ENCODE data around the gene PROZ.

DNA sequence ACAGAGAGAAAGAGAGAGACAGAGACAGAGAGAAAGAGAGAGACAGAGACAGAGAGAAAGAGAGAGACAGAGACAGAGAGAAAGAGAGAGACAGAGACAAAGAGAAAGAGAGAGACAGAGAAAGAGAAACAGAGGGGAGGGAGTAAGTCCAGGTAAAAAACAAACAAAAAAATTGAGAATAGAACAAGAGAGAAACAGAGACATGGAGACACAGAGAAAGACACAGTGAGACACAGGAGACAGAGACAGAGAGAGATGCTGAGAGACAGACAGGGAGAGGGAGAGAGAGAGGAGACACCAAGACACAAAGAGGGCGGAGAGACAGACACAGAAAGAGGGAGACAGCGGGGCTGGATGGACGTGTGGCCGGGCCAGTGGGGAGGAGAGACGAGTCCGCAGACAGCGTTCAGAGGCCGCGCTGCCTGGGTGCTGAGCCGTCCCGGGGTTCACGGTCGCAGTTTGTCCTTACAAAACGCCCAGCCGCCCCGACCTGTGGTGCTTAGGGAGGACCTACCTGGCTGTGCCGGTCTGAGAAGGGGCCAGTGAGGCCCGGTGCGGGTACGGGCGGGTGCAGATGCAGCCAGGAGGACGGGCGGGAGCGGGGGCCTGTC, 5.7 kb upstream of the PROZ start:
- PRO-cap: unidirectional peak, plus-strand start at position 330 of the sequence; unidirectional peak, plus-strand start at position 409 of the sequence

DNA sequence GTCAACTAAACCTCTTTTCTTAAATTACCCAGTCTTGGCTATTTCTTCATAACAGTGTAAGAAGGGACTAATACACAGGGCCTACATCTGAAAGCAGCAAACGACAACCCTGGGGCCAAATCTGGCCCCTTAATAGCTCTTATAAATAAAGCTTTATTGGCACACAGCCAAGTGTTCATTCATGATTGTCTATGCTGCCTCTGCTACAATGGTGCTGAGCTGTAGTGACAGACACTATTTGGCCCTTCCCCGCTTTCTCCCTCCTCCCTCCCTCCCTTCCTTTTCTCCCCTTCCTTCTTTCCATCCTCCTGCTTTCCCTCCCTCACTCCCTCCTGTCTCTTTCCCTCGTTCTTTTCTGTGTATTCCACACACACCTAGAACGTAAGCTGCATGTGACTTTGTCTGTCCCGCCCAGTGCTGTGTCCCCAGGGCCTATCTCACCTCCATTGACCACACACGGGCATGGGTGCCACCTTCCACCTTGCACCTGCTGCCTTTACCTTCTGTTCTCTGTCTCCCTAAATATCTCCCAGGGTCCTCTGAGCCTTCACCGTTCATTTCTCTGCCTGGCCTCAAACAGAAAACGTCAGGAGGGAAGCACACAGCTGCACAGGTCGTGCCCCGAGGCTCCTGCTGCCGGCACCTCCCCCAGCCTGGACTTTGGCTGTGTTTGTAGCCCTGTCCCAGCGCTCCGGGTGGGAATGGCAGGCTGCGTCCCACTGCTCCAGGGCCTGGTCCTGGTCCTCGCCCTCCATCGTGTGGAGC, at the start of gene PROZ:
Gene PROZ (plus strand): TSS at position 689 of the 765 bp plus-strand sequence.
- PRO-cap: no peak

DNA sequence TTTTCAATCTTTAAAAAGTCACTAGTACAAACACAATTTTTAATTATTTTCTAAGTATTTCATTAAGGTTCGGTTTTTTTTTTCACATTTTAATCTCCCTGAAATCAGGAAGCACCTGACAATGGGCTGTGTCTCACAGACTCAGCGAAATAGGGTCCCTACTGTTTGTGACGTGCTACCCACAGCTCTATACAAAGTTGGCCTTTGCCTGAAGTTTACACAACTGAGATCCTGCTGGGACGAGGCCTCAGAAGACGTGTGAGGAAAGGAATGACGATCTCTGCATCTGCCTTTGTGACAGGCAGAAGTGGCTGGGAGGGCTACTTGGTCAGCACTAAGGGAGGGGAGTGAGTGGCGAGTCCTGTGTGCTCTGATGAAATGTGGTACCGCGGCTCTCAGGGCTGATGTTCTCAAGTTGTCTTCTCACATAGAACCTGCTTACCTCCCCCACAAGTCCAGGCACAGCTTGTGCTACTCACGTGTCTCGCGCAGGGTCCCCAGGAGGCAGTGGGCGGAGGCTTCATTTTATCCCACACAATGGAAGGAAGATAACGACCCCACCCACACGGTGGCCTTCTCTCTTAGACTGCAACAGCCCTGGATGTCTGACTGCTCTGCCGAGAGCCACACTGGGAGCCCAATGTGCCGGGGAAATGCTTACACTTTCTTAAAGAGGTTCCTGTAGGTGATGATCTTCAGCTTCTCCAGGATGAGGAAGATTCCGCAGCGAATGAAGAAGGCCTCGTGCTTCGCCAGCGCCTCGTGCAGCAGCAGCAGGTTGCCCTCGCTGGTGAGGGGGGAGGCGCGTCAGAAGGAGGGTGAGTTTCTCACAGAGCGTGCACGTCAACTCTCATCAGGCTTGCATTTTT, 21.0 kb downstream of the PROZ start:
- PRO-cap: no peak

- PRO-cap: no peak
These were observed 1.1 kb upstream of the GRTP1 start for GRCh38 chr13:113364896-113365487.

- PRO-cap: unidirectional peak, minus-strand start at chr13:113394081
These were observed 30.1 kb upstream of the GRTP1 start for GRCh38 chr13:113393811-113394566.

DNA sequence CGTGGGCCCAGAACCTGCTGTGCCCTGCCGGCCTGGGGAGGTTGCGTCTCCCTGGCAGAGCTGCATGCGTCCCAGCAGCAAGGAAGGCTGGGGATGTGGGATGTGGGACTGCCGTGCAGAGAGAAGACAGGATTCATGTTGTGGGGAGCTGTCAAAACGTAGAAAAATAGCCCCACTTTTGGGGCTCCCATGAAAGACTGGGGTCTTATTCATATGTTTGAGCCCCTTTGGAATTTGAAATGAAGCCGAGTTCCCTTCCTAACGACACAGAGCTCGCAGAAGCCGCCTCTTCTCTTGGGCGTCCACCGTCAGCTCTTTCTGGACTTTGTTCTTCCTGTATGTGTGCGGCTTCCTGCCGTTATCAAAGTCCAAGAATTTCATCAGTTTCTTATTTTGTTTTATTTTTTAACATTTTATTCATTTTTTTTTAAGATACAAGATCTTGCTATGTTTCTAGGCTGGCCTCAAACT, 32.4 kb upstream of the GRTP1 start:
- PRO-cap: no peak

DNA sequence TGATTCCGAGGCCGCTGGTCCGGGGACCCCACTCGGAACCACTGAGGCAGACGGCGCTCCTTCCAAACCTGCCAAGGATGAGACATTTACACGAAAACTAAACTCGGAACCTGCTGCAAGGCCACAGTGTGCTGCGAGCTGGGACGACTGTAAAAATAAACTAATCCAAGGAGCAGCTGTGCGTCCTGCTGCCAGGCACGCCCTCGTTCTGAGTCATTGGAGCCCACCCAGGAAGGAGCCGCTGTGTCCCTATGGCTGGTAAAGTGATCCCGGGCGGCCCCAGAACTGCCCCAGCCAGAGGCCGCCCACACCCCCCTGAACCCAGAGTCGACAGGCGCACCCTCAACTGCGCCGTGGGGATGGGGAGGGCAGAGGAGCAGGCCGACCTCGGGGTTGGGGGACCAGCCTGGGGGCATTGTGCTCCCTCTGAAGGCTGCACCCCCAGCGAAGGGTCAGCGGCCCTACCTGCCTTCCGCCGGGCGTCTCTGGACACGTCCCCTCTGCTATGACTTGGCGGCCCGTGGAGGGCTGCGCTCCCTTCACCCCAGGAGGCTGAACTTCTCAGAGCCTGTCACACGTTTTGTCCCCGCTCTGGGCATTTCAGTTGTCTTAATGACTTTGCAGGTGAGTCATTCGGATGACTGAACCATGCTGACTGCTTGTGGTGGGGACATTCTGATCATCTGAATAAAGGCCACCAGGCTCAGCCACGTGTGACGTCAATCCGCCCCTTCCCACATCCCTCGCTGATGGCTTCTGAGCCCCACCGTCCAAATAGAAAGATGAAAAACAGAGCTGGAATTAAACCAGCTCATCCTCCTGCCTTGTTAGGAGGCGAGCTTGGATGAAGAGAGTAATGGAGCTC, 42.7 kb downstream of the ADPRHL1 start:
- PRO-cap: no peak

- PRO-cap: no peak
These were observed 4.9 kb downstream of the TMCO3 start for GRCh38 chr13:113495379-113496386.

DNA sequence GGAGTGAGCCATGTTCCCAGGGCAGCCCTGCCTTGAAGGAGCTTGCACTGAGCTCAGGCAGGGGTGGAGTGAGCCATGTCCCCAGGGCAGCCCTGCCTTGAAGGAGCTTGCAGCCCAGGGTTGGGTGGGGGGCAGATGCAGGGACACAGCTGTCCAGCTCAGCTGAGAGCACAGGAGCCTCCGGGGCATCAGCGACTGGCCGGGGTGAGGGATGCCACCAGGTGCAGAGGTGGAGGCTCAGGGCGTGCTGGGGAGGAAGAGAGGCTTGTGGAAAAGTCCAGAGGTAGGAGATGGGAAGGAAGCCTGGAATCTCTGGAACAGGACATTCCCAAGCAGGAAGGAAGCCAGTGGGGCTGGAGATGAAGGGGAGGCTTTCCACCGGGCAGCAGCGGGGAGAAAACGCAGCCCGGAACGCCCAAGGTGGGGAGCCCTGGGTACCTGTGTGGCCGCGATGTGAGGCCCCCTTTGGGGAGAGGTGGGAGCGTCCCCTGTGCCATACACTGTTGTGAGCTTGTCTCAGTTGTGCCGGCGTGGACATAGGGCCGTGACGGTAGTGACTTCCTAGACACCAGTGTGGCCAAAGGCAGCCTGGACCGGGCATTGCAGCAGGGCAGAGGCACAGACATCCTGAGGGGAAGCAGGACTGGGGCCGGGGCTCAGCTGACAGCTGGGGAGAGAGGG, 38.8 kb upstream of the TFDP1 start:
- PRO-cap: no peak

DNA sequence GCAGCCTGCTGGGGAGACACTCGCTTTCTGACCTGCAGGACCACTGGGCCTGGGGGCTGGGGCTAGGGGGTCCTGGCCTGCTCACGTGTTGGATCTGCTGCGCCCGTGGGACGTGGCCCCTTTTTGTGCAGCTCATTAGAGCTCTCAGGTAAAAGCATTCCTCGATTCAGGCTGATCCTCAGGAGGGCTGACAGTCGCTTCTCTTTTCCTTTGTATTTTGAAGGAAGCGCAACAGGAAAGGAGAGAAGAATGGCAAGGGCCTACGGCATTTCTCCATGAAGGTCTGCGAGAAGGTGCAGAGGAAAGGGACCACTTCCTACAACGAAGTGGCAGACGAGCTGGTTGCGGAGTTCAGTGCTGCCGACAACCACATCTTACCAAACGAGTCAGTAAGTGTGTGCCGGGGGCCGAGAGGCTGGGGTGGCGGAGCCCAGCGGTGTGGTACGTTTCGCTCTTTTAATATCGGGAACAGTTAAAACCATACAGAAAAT, 25.1 kb downstream of the ATP4B start:
- PRO-cap: no peak

- PRO-cap: no peak
These were observed 10.6 kb downstream of the ATP4B start for GRCh38 chr13:113647346-113647880.

DNA sequence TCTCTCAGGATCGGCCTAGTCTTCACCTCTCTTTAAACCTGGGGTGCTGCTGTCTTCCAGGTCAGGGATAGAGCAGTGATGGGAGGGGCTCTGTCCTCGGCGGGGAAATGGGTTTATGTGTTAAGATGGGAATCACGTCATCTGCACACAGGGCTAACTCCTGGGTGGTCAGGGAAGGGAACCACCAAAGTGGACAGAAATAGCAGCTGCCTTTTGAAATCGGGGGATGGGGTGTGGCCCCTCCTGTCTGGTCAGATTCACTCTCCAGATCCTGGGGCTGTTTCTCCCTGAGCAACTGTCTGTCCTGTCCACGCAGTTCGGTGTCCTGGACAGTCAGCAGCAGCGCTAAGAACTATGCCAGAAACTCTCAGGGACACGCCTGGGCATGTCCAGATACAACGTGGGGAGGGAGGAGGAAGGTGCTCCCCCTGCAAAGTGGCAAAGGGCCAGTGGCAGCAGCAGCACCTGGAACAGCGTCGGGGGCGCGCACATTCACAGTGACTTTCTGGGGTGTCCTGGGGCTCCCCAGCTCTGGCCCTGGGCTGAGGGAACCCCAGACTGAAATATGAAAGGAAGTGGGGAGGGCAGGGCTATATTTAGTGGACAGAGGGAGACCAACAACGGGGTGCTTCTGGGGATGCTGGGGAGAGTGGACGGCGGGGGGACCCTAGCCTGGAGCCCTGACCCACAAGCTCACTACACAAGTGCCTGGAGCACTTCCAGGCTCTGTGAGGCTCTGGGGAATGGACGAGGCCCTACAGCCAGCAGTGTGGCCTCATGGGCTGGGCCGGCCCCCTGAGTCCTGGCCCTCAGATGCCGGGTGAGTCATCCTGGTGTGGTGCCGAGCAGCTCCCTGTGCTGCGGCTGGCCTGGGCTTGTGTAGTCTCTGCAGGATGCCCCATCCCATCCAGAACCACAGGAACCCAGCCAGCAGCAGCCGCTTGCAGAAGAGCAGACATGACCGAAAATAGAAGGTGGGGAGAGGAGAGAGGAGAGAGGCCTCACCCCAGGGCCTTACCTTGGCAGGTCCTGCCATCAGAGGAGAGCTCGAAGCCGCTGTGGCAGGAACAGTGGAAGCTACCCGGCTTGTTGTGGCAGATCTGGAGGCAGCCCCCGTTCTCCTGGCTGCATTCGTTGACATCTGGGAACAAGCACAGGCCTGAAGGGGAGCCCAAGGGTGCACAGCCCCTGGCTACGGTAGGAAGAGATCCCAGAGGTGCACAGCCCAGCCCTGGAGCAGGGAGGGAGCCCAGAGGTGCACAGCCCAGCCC, 26.4 kb downstream of the GAS6 start:
- PRO-cap: bidirectional peak, plus-strand start at position 431 of the sequence, minus-strand start at position 327 of the sequence; bidirectional peak, plus-strand start at position 910 of the sequence, minus-strand start at position 730 of the sequence

GRCh38 chr13:113841573-113842235, 22.2 kb downstream of the GAS6 start:
- PRO-cap: no peak

DNA sequence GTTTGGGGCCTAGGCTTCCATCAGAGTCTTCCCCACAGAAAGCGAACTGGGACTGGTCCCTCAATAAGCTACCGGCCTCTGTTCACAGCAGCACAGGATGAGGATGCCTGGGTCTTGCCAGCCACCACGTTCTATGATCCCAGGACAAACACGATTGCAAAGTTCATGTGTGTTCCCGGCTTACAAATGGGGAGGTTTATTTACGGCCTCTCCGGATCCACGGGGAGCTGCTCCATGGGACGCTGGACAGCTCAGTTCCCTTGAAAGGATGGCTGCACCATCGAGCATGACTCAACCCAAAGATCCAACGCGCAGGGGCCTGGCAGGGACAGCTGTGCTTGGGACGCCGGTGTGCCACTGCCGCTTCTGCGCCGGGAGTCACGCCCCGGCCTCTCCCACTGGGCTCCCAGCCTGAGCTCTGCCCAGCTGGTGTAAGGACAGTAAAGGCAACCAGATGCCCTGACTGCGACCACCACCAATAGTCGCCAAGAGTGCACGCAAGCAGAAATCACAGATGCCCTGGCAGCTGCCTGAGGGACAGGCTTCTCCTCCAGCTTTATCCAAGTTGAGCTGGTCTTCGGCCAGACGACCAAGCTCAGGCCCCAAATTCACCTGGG, 8.5 kb downstream of the GAS6 start:
- PRO-cap: no peak

DNA sequence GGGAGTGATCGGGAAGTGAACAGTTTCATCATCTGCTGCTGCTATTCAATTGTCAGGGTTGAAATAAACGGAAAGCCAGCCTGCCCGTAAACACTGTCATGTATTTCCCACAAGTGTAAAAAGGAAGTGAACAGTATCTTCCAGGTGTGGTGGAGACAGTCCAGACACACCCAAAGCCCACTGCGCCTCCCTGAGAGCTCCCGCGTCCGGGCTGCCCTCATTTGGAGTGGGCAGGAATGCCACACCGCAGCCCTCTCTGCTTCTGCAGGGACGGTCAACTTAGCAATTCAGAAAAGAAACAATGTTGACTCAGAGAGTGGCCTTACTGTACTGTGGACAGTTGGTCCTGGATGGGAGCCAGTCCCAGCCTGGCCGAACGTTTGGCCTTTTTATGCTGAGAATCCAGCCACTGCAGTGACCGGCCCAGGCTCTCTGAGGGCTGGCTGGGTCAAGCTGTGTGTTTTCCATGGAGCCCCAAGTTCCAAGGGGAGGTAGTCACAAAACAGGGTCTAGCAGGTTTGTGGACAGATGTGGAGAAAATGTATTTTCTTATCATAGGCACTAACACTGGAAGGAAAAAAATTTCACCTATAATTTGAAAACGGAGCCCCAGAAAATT, 7.2 kb downstream of the GAS6 start:
- PRO-cap: no peak

DNA sequence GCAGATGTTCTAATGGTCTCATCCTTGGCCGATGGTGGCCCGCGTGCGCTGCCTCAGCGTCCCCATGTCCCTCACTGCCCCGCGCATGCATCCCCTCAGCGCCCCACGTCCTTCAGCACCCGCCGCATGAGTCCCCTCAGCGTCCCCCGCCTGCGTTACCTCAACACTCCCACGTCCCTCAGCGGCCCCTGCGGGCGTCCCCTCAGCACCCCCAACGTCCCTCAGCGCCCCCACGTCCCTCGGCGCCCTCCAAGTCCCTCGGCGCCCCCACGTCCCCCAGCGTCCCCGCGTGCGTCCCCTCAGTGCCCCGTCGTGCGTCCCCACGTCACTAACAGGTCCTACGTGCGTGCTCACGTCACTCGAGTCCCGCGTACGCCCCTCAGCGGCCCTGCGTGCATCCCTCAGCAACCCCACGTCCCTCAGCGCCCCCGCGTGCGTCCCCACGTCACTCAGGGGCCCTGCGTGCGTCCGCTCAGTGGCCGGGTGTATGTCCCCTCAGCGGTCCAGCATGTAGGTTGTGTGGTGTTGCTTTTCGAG, 19.4 kb upstream of the GAS6 start:
- PRO-cap: no peak

GRCh38 chr13:114024379-114025112, 50.7 kb upstream of the C13orf46 start:
- PRO-cap: no peak

GRCh38 chr13:114035345-114036250, 61.7 kb upstream of the C13orf46 start:
- PRO-cap: no peak

- PRO-cap: no peak
These were observed 68.5 kb upstream of the C13orf46 start for GRCh38 chr13:114042126-114043001.

- PRO-cap: no peak
These were observed 72.7 kb downstream of the RASA3 start for GRCh38 chr13:114059584-114060298.